Vein endothelial cell (primary cell): Measurements from ENCODE around the gene PPP1R13B.

GRCh38 chr14:103315935-103316290 lies 18.1 kb upstream of the EIF5 start:
- CAGE, long polyA plus RNA, result no peak

- CAGE, long polyA plus RNA, result no peak
These were observed 2.0 kb upstream of the EIF5 start for GRCh38 chr14:103331952-103332504.

DNA sequence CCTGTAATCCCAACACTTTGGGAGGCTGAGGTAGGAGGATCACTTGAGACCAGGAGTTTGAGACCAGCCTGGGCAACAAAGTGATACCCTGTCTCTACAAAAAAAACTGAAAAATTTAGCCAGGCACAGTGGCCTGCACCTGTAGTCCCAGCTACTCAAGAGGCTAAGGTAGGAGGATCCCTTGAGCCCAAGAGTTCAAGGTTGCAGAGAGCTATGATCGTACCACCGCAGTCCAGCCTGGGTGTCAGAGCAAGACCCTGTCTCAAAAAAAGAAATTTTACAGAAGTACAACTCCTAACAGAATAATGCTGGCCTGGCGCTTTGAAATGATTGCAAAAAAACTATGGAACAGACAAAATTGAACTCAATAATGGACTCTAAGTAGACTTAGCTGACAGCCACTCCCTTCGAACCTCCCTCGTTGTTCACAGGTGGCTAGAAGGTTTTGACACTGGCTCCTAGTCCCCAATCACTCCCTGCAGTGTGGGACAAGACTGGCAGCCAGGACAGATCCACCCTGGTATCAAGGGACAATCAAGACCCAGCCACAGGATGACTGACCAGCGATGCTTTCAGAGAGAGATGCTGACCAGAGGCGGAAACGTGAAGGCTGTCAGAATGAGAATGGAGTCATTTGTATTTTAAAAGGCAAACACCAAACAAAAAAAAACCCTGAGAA lies 12.8 kb downstream of the EIF5 start:
- CAGE, long polyA plus RNA, result no peak

- CAGE, long polyA plus RNA, result no peak
These were observed 9.5 kb downstream of the CKB start for GRCh38 chr14:103512925-103513813.

DNA sequence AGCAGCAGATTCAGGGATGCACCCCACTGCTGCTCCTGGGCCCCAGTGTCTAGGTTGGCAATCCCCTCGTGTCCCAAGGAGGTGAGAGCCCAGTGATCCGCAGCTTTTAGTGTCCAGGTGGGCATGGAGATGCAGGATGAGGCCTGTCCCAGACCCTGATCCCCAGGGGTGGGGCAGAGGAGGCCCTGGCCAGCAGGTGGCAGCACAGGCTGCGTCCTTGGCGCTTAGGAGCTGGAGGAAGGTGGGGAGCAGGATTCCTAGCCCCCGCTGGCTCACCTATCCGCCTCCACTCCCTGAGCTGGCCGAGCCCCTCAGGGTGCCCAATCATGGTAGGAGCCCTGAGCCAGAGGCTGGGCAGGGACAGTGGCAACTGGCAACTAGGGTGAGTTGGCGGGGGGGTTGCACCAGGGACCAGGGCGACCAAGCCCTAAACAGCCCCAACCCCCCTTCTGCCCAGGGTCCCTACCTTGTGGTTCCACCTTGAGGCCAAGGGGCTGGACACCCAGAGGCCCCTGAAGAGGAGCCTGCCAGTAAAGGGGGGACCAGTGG lies 4.0 kb downstream of the CKB start:
- CAGE, long polyA plus RNA, result no peak

DNA sequence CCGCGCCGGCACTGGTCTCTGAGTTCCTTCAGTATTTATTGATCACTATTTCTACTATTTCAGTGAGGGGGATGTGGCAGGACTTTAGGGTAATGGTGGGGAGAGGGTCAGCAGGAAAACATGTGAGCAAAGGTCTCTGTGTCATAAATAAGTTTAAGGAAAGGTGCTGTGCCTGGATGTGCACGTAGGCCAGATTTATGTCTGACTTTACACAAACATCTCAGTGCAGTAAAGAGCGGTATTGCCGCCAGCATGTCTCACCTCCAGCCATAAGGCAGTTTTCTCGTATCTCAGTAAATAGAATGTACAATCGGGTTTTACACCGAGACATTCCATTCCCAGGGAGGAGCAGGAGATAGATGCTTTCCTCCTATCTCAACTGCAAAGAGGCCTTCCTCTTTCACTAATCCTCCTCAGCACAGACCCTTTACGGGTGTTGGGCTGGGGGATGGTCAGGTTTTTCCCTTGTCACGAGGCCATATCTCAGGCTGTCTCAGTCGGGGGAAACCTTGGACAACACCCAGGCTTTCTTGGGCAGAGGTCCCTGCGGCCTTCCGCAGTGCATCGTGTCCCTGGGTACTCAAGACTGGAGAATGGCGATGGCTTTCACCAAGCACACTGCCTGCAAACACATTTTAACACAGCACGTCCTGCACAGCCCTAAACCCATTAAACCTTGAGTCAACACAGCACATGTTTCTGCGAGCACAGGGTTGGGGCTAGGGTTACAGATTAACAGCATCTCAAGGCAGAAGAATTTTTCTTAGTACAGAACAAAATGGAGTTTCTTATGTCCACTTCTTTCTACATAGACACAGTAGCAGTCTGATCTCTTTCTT lies 2.6 kb upstream of the CKB start:
- CAGE, long polyA plus RNA, result no peak

DNA sequence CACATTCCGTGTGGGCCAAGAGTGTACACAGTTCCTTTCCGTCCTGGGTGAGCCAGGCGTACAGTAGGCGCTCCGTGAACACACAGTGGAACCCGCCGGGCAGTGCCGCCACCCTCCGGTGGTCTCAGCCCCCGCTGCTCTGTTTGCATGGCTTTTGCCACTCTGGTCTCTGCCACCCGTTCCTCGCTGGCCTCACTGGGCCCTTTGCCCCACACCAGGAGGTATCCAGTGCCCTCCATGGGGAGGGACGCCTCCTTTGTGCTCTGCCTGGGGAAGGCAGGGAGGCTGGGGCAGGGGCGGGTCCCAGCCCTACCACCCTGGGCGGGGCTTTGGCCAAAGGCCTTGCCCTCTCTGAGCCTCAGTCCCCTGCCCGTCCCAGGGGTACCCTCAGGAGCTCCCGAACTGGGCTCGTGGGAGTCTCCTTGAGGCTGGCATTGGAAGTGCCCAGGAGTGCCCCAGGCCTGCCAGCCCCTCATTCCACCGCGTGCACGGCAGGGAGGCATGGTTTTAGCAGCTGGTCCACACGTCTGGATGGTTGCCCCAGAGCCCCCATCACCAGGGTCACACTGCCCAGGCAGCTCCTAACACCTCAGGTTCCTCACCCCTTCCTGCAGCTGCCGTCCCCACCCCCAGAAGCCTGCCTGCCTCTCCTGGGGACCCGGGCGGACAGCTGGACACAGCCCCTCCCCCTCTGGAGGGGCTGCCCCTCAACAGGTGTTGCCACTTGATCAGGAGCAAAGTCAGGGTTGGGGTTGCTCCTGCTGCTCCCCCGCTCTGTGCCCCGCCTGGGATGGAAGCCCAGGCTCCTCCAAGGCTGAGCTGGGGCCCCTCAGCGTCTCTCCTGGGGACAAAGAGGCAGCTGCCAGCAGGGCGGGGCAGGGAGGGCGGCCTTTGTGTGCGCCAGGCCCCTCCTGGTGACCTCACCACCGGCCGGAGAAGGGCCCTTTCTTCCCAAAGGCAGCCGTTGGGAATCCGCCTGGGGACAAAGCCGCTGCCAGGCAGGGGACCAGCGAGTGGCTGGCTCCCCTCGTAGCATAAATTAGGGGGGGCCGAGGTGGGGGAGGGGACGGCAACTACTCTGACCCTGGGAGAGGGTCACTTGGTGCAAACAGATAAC lies 13.4 kb downstream of the TRMT61A start:
- CAGE, long polyA plus RNA, result no peak

DNA sequence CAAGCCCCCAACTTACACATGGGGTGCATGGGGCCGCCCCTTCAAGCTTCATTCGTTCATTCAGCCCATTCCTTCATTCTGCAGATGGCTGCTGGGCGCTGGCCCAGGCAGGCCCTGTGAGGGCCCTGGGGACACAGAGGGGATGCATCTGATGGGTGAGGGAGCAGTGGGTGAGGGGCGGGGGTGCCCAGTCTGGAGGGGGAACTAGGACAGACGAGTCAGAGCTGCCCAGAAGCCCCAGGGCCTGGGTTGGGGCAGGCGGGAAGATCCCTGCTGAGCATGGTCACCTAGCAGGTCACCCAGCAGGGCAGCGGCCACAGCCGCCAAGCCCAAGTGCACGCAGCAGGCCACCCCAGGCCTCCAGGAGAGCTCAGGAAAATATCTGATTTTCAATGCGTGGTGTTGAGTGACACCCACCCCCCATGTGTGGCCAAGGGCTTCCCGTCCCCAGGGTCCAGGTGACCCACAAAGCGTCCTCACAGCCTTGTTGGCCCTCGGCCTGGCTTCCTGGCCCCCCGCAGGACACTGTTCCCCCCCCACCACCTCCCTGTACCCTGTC lies 14.2 kb downstream of the TRMT61A start:
- CAGE, long polyA plus RNA, result no peak

- CAGE, long polyA plus RNA, result no peak
These were observed 4.2 kb downstream of the BAG5 start for GRCh38 chr14:103558132-103558802.

DNA sequence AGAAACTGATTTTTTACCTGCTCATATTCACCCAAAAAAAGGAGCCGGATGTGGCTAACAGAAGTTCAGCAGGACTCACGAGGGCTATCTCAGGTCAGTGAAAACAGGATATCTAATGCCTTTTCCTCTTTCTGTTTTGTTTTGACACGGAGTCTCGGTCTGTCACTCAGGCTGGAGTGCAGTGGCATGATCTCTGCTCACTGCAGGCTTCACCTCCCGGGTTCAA lies 30.8 kb downstream of the COA8 start:
- CAGE, long polyA plus RNA, result no peak

DNA sequence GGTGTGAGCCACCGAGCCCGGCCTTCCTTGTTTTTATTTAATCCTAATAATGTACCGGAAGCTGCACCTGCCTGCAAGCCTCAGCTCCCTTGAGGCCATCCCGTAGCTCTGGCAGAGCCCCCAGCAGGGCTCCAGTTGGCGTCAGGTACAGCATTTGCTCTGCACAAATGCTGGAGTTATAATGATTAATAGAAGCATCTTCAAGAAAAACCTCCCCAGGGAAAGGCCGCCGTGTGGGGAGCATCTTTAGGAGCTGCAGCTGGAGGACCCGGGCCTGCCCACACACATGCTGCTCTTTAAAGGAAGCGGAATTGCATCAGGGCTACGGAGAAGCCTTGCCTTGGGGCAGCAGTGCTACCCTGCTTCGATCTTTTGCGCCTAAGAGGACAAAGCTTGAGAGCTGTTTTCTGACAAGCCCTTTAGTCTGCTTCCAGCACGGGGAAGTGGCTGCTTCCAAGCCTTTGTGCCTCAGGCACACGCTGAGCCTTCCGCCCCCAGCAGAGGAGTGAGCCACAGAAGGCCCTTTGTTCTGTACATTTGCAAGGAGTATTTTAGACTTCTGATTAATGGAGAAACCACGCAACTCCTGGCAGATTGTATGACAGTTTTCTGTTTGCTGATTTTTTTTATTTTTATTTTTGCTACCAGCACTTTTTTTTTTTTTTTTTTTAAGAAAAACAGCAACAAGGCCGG lies 31.5 kb downstream of the COA8 start:
- CAGE, long polyA plus RNA, result no peak

- CAGE, long polyA plus RNA, result no peak
These were observed 28.5 kb downstream of the KLC1 start for GRCh38 chr14:103657268-103658057.

DNA sequence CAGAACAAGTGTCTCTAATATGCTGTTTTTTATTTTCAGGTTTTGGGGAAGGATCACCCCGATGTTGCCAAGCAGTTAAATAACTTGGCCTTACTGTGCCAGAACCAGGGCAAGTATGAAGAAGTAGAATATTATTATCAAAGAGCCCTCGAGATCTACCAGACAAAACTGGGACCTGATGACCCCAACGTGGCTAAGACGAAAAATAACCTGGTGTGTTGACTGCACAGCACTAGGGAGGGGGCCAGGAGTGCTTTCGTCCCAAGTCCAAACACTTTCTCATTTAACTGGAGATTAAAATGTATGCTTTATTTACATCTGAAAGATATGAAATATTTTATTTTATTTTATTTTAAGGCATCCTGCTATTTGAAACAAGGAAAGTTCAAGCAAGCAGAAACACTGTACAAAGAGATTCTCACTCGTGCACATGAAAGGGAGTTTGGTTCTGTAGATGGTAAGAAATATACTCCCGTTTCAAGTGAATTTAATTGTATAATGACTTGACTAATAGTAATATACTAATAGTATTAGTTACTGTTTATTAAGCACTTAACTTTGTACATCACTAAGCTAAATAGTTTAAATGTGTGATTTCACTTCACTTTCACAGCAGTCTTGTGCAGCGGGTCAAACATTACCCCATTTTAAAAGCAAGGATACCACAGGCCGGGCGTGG lies 42.1 kb downstream of the XRCC3 start:
- CAGE, long polyA plus RNA, result no peak

GRCh38 chr14:103695901-103697141 lies 18.9 kb downstream of the XRCC3 start:
- CAGE, long polyA plus RNA, result no peak

- CAGE, long polyA plus RNA, result no peak
These were observed 37.3 kb downstream of the ZFYVE21 start for GRCh38 chr14:103752815-103753431.

- CAGE, long polyA plus RNA, result no peak
These were observed at the start of gene PPP1R13B for GRCh38 chr14:103847429-103848230. PPP1R13B (minus strand) TSS chr14:103847575.

DNA sequence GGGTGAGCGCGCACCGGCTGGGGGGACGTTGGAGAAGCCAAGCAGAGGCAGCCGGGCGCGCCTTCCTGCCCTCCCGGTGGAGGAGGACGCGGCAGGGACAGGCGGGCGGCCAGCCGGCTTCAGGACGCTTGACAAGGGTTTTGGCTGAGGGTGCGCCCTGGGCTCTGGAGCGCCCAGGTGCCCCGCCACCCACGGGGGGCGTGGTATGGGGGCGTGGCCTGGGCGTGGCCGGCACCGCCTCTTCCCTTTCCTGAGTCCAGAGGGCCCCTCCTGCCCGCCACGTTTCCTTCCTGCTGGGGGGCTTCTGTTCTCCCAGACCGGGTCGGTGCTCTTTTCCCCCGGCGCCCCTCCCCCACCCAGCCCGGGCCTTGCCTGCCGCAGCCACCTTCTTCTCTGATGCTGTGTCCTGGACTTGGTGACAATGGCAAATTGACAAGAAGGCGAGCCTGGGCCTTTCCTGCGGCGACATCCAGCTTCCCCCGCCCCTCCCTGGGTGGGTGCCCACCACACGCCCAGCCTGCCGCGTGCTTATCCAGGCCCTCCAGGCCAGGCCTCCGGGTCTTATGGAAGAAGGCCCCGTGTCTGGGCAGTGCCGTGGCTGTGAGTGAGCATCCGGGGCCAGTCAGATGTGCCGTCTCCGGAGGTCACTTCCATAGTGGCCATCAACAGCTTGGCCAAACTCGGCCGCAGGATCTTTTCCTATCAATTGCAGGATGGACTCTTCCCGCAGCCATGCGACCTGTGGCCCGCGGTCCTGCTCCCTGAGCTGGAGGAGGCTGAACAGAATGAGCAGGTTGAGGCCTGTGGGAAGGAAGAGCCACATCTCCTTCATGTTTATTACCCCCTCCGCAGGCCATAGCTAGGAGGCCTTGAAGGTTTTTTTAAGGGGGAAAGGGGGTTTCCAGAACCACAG lies 24.7 kb upstream of the PPP1R13B start:
- CAGE, long polyA plus RNA, result no peak

DNA sequence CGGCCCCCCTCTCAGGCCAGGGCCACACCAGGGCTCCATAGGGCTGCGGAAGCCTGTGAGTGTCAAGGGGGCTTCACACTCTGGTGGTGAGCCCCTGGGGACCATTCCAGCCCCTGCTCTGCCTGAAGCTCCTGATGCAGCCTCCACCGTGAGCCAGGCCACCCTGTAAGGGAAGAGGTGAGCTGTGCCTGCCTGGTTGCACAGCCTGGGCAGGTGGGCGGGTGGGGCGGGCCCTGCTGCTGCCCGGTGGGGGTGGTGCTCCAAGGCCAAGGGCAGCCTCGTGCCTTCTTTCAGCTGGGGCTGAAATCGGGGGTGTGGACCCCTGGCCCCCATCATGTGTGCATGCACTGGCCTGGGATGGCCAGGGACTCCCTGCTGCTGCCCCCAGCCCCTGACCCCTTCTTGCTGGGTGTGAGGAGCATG lies 25.2 kb upstream of the KIF26A start:
- CAGE, long polyA plus RNA, result no peak

DNA sequence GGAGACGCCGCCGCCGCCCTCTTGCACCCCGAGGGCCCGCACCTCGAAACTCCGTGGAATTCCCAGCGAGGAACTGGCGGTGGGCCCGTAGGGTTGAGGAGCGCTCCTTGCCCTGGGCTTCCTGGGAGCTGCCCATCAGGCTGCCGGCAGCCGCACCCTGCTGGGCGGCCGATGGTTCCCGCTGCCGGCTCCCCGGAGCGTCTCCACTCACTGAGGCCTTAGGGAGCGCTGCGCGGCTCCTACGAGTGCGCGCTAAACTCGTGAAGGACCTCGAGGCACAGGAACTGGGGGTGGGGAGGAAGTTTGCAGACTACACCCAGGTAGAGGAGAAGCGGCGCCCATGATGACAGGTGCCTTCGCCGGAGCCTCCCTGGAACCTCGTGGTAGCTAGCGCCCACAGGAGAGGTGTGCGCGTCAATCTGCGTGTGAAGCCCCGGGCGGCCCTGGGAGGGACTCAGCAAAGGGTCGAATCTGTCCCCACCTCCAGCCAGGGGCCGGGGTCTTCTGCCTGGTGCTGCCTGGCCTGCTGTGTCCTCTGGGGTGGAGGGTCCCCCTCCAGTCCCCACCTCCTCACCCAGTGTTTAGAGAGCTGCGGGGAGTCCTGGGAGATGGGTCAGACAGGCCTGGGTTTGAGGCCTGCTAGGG lies 20.5 kb upstream of the KIF26A start:
- CAGE, long polyA plus RNA, result no peak

DNA sequence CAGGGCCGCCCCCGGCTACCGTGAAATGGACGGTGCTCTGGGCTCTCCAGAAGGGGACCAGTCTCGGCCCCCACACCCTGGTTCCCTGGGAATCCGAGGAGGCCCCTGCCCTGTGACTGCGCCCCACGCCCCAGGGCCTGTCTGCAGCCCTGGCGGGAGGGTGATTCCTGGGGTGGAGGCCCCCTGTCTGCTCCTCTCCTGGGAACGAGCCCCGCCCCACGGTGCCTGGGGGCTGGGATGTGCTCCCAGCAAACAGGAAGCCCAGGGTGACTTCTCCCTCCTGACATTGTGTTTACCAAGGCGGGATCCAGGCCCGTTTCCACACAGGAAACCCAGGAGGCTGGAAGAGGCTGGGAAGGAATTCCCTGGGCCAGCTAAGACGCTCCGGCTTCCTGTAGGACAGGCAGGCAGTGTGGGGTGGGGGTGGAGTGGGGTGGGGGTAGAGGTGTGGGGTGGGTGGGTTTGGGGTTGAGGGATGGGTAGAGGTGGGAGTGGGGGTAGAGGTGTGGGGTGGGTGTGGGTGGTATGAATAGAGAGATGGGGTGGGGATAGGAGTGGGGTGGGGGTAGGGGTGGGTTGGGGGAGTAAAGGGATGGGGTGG lies 46.8 kb downstream of the KIF26A start:
- CAGE, long polyA plus RNA, result no peak